Bronchial epithelial cell (primary cell): ENCODE measurements around a stretch of chr13.

- RRBS, 2 experiments: no CpG with 5 or more reads among the region's 5 CpGs
Observed at GRCh38 chr13:111642388-111642627, 321.9 kb downstream of the TEX29 start.

- RRBS, 2 experiments: no CpG with 5 or more reads among the region's 18 CpGs
Observed at GRCh38 chr13:111844431-111844731, 222.6 kb upstream of the SOX1 start.

DNA sequence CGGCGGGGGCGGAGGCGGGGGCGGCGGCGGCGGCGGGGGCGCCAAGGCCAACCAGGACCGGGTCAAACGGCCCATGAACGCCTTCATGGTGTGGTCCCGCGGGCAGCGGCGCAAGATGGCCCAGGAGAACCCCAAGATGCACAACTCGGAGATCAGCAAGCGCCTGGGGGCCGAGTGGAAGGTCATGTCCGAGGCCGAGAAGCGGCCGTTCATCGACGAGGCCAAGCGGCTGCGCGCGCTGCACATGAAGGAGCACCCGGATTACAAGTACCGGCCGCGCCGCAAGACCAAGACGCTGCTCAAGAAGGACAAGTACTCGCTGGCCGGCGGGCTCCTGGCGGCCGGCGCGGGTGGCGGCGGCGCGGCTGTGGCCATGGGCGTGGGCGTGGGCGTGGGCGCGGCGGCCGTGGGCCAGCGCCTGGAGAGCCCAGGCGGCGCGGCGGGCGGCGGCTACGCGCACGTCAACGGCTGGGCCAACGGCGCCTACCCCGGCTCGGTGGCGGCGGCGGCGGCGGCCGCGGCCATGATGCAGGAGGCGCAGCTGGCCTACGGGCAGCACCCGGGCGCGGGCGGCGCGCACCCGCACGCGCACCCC is 896 bp downstream of the SOX1 start:
- RRBS, 2 experiments: 3 to 4% methylated on average over 21 of the region's 87 CpGs

- RRBS, 2 experiments: no CpG with 5 or more reads among the region's 23 CpGs
Observed at GRCh38 chr13:112163778-112164019, 96.8 kb downstream of the SOX1 start.

DNA sequence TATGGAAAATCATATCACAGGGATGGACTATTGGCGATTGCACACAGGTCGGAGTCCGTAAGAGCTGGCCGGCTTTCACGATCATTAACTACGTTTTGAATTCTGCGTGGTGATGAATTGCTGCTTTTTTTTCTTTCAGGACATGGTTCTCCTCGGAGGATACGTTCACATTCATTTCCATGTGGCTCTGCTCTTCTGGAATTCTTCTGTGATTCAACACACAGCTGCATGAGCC is 148.0 kb upstream of the SPACA7 start:
- RRBS, 2 experiments: no CpG with 5 or more reads among the region's 9 CpGs

- RRBS, 2 experiments: 54 to 56% methylated on average over 5 of the region's 18 CpGs
Observed at GRCh38 chr13:112394961-112395439, 18.8 kb downstream of the SPACA7 start.

GRCh38 chr13:112713583-112713974 is 23.7 kb downstream of the ATP11A start:
- RRBS, 2 experiments: no CpG with 5 or more reads among the region's 8 CpGs

DNA sequence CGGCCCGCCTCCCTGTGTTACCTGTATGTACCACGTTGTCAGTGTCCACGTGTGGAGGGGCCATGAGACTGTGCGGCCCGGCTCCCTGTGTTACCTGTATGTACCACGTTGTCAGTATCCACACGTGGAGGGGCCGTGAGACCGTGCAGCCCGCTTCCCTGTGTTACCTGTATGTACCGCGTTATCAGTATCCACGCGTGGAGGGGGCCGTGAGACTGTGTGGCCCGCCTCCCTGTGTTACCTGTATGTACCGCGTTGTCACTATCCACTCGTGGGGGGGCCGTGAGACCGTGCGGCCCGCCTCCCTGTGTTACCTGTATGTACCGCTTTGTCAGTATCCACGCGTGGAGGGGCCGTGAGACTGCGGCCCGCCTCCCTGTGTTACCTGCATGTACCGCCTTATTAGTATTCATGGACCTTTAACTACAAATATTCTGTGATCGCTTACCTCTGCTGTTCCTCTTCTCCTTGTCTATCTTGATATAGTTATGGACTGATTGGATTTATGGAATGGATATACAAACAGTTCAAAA is 38.6 kb downstream of the ATP11A start:
- RRBS, 2 experiments: no CpG with 5 or more reads among the region's 32 CpGs

GRCh38 chr13:112956331-112957278 is 12.4 kb upstream of the MCF2L start:
- RRBS, 2 experiments: no CpG with 5 or more reads among the region's 22 CpGs

DNA sequence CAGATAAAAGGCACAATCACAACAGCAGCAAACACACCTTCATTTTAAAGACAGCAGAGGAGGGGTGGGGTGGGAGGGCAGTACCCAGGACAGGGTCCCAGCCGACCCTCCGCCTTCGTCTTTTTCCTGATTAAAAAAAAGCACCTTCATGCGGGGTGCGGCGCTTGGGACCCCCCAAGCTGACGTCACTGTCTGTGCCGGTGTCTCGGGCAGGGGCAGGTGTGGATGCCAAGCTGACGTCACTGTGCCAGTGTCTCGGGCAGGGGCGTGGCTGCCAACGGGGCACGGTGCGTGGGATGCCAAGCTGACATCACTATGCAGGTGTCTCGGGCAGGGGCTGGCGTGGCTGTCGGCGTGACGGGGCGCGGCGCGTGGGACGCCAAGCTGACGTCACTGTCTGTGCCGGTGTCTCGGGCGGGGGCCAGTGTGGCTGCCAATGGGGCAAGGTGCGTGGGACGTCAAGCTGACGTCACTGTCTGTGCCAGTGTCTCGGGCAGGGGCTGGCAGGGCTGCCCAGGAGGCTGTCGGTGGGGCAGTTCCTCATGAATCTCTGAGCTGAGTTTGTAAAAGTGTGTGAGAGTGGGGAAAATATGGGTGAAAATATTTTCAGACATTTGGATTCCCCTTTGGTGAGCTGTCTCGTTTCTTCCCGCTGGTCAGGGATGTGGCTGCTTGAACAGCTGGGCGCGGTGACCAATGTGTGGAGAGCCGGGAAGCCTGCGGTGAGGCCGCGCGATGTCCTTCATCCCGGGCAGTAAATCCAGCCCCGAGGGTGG is 25.1 kb downstream of the MCF2L start:
- RRBS, 2 experiments: 85 to 92% methylated on average over 4 to 7 of the region's 45 CpGs

DNA sequence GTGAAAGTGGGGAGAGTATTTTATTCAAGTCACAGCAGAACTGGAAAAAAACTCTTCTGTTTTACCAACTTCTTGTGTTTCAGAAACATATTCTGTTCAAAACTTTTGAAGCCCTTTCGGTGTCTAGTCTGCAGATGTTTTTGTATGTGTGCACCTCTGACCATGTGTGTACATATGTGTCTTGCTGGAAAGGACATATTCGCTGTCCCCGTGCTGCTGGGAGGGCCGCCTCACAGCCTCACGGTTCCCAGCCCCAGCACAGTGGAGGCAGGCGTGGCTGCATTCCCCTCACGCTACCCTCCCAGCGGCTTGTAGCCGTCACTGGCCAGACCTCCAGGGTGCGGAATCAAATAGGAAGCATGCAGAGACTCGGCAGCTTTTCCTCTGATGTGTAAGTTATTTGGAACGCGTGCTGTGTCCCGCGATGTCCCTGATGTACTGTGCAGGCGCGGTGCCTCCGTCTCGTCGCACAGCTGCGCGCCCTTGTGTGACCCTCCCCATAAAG is 7.6 kb upstream of the F7 start:
- RRBS, 2 experiments: no CpG with 5 or more reads among the region's 22 CpGs

DNA sequence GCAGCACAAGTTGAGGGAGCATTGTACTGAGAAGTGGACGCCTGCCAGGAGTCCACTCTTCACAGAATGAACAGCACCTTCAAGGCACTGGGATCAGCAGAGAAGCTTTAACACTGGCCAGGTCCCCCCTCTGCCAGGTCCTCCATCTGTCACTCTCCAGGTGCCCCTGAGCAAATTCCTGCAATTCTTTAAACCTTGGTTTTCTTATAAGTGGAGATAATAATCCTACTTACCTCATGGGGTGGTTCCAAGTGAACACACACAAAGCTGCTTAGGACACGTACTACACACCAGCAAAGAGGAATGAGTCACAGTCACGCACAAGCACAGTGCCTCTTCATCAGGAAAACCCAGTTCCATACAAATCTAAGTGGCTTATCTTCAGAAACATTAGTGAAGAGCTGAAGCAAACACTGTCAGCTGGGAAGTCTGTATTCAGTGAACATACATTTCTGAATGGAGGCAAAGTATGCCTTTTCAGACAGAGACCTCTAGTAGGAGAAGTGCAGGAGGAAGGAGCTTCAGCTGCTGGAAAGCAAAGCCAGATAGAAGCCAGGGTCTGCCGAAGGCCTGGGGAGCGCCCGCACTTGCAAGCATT is 22.8 kb upstream of the LAMP1 start:
- RRBS, 2 experiments: no CpG with 5 or more reads among the region's 6 CpGs

DNA sequence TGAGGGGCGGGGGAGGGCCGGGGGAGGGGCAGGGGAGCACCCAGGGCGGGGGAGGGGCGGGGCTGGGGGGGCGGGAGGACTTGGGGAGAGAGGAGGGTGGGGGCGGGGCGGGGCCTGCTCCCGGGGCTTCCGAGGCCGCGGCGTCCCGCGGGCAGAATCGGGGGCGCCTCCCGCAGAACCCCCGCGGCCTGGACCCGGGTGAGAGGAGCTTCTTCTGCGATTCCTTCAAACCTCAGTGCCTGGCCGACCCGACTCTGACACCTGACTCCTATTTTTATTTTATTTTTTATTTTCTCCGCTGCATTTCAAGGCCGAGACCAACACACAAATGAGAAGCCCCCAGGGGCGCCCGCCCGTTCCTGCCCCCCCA is 409 bp upstream of the GRTP1 start:
- RRBS, 2 experiments: 2% methylated on average over 12 of the region's 28 CpGs

- RRBS, 2 experiments: 11 to 26% methylated on average over 7 to 13 of the region's 47 CpGs
Observed at GRCh38 chr13:113401294-113402196, 37.6 kb upstream of the GRTP1 start.

DNA sequence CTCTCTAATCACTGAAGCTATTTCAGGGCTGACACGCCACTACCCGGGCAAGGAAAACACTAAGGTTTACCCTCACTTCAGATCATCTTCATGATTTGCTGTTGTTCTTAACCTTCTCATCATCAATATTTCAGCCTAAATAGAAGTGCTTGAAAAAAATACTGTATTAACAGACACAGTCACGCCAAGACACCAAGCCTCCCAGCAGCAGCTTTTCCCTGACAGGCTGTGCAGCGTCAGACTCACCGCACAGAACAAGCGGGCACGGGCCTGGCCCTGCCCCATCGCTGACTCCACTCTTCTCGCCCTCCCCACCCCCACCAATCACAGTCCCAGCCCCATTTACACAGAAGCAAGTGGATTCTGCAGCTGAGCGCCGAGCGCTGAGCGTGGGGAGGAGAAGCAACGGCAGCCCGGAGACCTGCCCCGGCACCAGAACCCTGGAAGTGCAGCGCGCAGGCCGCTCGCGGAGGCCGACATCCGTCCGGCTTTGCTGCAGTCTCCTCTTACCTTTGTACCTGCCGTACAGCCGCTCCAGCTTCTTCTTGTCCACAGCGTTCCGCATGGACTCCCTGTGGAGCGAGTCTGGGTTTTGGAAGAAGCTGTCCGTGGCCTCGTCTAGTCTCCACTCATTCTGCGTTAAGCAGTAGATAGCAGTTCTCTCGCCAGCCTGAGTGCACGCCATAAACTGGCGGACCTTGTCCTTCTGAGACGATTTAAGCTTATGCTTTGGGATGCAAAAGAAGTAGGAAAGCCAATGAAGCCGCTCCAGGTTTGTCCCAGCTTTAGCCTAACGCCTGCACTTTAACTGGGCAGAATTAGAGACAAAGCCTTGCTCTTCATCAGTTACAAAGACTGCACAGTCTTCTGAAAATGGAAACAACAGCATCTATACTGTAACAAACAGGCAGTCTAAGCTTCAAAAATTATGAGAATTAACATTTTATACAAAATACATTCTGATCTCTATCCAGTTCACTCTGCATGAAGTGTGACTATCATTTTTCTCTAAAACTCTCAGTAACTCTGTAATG is 6.9 kb downstream of the DCUN1D2 start:
- RRBS, 2 experiments: 83 to 93% methylated on average over 9 of the region's 38 CpGs

DNA sequence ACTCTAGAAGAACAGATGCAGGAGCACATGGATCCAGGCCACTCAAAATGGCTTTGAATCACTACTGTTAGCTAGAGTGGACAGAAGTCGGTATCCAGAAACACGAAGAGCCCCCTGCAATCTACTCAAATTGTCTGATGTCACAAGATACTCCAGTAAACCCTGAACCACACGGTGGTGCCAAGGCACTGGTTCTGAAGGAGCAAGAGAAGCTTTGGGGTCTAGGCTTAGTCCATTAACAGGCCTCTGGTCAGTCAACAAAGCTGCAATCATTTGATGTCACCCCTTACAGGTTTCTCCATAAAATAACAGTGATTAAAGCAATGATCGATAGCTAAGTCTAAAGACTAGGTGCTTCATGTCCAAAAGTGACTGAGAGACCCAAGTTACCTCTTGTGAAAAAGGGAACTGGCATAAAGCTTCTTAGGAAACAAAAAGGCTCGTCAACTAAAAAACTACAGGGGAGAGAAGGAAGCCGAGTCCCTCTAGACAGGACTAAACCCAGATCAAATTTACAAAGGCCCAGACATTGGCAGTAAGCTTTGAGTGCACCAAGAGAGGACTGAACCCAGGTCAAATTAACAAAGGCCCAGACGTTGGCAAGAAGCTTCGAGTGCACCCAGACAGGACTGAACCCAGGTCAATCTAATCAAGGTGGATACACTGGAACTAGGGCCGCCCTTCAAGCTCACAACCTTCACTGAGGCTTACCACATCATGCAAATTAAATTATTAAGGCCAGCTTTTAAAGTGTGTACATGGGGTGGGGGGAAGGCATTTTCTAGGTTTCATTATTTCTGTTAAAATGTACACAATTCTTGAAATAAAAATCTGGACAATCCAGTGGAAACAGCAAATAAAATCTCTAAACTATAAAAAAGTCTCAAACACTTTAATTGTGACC is 2.2 kb downstream of the DCUN1D2 start:
- RRBS, 2 experiments: no CpG with 5 or more reads among the region's 9 CpGs

DNA sequence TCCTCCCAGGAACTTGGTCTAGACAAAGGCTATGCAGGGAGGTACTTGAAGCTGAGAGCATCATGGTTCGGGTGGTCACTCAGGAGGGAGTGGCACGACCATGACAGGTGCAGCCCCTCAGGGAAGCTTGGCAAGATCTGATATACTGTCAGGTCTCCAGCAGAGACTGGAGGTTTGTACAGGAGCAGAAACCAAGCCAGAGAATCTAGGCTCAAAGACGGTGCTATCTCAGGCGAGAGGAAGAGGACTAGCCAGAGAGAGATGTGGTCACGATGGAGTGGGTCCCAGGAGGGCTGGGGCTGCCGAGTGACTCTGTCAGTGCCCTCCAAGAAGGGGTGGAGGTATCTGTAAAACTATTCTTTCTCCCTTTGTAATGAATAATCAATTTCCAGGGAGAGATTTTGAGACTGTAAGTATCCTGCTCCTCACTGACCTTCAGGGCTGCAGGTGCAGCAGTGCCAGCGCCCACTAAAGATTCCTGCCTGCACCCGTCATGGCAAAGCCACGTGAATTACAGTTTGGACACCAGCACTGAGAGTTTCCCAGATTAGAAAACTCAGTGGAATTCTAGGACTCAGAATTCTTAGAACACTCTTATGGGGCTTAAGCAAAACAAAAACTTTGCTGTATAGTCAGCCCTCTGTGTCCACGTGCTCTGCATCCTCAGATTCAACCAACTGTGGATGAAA is 9.9 kb downstream of the TMCO3 start:
- RRBS, 2 experiments: no CpG with 5 or more reads among the region's 10 CpGs

DNA sequence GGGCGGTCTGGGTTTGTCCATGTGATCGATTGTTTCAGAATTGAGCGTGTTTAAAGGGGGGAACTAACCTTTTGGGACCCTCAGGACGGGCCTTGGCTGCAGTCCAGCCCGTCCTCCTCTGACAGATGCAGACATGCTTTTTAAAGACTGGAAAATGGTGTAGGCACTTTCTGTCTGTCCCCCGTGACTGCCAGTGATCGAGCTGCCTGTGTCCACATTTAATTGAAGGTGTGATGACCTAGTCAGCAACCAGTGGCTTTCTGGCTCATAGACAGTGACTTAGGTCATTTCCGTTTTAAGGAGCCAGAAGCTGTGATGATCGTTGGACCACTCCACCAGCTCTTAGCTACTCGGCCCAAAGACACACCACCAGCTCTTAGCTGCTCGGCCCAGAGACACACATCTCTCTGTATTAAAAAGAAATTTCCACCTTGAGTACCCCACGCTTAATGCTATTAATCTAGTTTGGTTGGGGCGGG is 37.0 kb upstream of the TFDP1 start:
- RRBS, 2 experiments: no CpG with 5 or more reads among the region's 13 CpGs

DNA sequence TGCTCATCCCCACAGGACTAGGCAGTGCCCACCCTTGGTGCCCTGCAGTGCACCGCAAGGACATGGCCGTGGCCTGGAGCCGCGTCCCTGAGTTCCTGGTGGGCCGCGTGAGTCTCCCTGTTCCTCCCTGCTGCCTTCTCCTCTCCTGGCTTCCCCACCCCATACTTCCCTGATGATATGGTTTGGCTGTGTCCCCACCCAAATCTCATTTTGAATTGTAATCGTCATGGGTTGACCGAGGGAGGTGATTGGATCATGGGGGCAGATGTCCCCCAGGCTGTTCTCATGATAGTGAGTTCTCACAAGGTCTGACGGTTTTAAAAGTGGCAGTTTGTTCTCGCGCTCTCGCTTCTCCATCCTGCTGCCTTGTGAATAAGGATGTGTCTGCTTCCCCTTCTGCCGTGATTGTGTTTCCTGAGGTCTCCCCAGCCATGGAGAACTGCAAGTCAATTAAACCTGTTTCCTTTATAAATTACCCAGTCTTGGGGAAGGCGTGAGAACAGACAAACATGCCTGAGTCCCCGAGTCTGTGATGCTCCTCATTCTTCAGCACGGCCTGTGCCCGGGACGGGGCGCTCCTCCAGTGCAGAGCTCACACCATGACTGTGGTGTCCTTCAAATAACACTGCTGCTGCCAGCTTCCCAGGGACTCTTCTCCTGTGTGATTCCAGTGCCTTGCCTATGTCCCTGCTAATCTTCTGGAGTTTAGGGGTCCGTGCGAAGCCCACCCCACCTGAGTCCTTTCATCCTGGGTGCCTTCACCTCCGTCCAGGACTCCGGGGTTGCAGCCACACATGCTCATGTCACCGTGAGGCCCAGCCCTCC is 31.4 kb upstream of the TFDP1 start:
- RRBS, 2 experiments: no CpG with 5 or more reads among the region's 24 CpGs

GRCh38 chr13:113585116-113585989 is 800 bp downstream of the TFDP1 start:
- RRBS, 2 experiments: 1 to 2% methylated on average over 19 to 20 of the region's 76 CpGs